Temporal lobe (tissue), 2 donors: ENCODE results near the gene SLC66A3.

DNA sequence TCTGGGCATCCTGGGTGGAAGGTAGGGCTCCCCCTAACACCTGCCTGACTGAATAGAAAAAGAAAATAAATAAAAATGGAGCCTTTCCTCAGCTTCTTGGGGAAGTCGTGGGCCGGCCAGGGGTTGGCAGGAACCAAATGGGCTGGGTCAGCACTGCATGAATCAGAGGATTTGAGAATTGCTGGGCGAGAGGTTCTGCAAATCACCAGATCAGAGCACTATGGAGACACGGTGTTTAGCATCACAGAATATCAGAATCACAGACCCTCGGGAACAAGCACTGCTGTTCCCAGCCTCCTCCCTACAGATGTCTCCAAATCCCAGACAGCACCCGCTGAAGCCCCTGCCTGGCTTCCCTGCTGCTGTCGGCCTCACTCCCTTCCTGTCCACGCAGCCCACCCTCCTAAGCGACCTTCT, 64.8 kb upstream of the TAF1B start:
- RAMPAGE, long total RNA: no peak

- RAMPAGE, long total RNA: no peak
Measured at GRCh38 chr2:9845137-9845664, 1.9 kb downstream of the TAF1B start.

DNA sequence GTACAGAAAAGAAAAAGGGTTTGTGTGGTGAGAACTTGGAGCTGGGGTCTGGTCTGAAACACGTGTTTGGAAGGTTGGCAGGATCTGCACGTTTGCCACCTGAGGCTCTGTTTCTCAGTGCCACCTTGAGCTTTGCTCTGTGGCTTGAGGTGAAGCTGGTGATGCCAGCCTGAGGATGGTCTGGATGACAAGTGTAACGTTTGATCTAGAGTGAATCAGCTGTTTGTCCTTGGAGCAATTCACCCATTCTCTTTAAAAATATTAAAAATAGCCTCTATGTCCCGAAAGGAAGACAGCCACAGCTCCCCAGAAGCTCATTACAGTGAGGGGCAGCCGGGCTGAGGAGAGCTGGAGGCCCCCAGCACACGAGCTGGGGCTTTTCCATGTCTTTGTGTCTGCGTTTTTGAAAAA, 45.4 kb upstream of the KLF11 start:
- RAMPAGE, long total RNA: no peak

DNA sequence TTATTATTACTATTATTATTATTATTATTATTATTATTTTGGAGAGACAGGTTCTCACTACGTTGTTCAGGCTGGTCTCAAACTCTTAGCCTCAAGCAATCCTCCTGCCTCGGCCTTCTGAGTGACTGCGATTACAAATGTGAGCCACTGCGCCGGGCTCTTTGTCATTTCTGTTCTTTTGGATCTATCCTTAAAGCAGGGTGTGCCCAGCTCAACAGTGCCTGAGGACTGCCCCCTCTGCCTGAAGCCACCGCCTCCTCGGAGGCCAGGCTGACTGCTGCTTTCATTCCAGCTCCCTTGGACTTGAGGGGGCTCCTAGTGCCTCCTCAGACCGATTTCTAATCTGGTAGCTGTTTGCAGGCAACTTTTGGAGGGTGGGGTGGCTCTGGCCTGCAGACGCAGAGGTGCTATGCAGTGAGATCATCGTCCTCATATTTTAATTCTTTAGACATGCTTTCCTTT, 36.0 kb upstream of the KLF11 start:
- RAMPAGE, long total RNA: no peak

DNA sequence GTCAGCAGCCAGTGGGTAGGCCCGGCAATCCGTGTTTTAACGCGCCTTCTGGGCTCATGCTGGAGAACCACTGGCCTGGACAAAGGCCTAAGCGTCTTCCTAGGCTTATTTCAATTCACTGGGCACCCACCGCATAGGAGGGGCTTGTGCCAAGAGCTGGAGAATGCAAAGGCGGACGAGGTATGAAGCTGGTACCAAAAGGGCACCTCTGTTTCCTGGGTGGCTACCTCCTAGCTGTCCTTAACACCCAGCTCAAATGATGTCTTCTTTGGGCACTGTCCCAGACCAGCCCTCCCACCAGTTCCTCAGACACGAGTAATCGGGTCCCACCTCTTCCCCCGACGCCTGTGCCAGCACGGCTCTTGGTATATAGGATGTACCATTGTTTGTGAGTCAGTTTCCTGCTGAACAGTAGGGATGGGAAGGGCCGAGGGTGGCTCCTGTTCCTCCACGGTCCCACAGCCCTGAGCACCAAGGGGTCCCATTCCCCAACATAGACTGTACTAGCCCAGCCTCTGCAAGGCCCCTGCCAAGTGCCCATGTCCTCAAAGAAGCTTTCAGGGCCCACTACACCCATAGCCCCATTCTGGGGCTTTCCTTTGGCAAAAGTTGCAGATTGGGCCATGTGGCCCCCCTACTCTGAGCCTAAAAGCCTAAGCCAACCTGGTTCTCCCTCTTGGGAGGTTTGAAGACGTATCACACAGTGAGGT, 5.8 kb upstream of the KLF11 start:
- RAMPAGE, long total RNA: no peak

- RAMPAGE, long total RNA: no peak
Measured at GRCh38 chr2:10267566-10268263, 35.0 kb upstream of the HPCAL1 start.

GRCh38 chr2:10368381-10369075, 65.8 kb downstream of the HPCAL1 start:
- RAMPAGE, long total RNA: no peak

DNA sequence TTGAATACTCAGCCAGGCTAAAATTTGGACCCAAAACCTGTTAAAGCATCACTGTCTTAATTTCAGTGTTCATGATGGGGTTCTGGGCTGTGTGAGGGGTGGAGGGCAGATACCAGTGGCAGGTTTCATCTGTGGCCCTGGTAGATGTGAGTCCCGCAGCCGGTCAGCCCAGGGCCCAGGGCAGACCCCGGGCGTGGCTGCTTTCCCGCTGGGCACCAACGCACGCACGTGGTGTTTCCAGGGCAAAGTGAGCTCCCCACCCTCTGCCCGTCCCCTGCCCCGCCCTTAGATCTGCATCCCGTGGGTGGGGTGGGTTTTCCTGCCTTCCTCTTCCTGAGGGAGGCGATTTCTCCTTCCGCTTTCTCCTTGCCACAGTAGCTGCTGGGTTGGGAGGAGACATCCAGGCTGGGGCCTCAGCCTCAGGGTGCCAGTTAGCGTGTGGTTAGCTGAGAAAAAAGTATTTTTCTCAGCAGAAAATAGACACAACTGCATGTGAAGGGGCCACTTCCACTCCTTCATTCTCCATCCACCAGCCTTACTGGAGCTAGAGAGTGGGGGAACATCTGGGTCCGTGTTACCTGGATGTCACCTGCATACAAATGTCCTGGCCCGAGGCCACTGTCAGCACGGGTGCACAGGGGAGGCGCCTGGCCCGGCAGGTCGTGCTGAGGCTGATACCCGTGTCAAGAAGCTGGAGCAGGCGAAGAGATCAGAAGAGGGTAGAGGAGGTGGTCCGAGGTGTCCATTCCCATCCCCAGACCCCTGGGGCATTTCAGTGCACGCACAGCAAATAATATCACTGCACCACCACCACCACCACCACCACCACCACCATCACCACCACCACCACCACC, 49.5 kb downstream of the ODC1 start:
- RAMPAGE, long total RNA: no peak

DNA sequence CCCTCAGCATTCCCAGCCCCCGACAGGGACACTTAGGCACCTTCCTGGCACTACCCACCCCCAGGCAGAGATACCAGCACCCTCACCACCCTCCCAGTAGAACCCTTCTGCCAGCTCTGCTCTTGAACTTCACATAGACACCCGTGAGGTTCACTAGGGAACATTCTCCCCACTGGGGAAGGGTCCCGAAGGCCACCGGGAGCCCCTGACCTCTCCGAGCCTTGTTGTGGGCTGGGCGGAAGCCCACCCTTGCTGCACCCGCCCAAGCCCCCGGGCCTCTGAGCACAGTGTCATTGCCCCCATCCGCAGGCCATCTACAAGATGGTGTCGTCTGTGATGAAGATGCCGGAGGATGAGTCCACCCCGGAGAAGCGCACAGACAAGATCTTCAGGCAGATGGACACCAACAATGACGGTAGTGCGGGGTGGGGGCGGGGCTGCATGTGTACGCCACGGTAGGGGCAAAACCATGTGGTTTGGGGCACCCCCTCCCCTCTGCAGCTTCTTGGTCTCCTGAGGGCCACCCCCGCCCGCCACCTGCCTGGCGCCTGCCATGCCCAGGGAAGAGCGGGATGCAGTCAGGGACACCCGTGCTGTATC, 25.4 kb downstream of the ODC1 start:
- RAMPAGE, long total RNA: no peak

DNA sequence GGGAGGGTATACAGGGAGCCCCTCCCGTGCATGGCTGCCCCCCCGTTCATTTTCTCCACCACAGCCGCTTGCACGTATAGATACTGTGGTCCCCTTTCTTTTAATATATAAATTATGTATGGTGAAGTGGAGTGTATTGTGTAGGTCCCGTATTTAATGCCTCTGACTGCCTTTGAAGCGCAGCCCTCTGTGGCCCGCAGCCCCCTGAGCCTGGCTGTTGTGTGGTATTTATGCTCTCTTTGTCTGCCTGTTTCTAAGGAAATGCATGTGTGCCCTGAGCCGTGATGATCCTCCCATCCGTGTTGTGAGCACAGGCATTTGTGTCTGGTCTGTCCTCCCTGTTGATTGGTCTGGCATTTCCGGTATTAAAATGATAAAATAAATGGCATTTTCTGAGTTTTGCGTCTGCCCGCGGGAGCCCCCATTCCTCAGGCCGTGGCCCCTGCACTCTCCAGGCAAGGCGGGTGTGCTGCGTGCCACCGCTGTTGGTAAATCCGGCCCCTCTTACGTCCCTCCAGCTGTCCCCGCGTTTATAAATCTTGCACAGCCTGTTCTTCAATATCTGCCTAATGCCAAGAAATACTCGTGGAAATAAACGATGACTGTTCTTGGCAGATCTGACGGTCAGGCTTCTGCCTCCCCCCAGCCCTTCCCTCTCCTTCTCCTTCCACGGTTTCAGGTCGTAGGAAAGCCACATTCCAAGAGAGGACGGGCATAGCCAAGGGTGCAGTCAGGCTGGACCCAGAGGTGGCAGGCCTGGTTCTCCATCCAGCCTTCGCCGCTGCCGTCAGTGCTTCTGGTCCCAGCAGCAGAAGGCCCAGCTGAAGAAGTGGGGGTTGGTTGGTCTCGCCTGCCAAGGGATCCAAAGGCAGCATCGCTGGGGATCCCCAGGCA, 20.7 kb downstream of the ODC1 start:
- RAMPAGE, long total RNA: no peak

DNA sequence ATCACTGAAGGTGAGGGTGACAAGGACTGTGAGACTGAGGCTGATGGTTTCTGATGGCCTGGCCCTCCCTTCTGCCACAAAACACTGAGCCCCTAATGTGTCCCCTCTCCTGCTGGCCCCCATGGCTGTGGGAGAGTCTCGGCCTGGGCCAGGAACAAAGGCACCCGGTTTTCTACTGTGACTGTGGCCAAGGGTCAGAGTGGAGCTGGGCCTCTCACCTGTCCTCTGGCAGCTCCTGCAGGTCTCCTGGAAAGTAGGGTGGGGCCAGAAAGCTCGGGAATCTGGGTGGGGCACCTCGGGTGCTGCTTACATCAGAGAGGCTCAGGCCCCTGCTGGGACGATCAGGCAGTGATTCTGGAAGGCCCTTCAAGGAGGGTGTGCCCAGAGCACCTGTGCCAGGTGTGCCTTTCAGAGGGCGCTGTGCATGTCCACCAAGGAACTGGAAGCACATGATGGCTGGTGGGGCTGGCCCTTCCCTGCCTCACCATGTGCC, 43.9 kb downstream of the ATP6V1C2 start:
- RAMPAGE, long total RNA: no peak

GRCh38 chr2:10826220-10826570, 13.6 kb upstream of the PDIA6 start:
- RAMPAGE, long total RNA: no peak

DNA sequence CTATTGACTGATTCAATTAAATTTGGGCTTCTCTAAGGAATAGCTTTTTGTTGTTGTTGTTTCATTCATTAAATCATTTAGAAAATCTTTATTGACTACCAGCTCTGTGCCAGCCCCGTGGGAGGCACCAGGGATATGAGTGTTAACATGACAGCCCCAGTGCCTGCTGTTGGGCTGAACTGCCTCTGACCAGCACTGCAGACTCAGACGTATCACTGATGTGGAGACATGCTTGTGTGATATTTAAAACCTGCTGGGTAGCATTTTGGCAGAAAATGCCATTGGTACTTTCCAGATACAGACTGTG, 38.6 kb upstream of the KCNF1 start:
- RAMPAGE, long total RNA: no peak

DNA sequence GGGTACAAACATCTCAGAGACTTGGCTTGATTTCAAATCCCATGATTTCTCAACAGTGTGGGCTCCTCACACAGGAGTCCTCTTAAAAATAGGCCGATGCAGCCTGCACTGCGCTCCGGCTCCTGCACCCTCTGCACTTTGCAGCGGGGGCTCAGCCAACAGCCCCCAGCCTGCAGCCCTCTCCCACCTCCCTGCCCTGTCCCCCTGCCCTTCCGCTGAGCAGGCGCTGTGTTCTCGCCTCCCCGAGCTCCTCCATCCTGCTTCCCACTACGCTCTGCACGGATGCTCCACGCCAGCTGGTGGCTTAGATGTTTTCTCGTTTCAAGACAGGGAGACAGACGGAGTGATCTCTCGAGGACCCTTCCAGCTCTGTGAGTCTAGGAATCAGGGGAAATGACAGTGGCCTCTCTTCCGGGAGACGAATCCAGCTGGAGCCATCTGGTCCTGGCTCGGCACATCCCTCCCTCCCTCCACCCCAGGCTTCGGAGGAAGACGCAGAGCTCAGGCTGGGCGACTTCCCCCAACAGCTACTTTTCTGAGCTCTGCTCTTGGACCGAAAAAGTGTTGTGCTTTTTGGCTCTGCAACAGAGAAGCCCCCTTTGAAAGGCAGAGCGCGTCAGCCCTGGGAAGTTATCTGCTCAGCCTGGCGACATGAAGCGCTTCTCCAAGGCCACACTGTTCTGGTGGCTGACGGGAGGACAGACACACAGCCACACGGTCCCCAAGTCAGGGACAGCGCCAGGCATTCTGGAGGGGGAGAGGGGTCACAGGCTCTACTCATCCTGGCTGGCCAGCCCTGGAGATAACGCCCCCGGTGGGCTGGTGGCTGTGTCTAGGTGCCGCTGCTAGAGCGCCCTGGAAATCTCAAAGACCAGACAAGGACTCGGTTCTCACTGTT, 71.6 kb downstream of the KCNF1 start:
- RAMPAGE, long total RNA: no peak

- RAMPAGE, long total RNA: no peak
Measured at GRCh38 chr2:11129786-11130221, 3.1 kb upstream of the C2orf50 start.

- RAMPAGE, long total RNA: no peak
Measured at GRCh38 chr2:11131938-11132550, 884 bp upstream of the C2orf50 start.

GRCh38 chr2:11155127-11155775, at the start of gene SLC66A3:
SLC66A3 (plus strand) TSS chr2:11155467.
- RAMPAGE, long total RNA: no peak

GRCh38 chr2:11181403-11181809, 26.1 kb downstream of the SLC66A3 start:
- RAMPAGE, long total RNA: no peak

GRCh38 chr2:11181810-11182446, 26.7 kb downstream of the SLC66A3 start:
- RAMPAGE, long total RNA: no peak

GRCh38 chr2:11204111-11204465, 48.8 kb downstream of the SLC66A3 start:
- RAMPAGE, long total RNA: no peak